Measurements from ENCODE around the genes LENG8, LILRB4 and KIR2DL1.

DNA sequence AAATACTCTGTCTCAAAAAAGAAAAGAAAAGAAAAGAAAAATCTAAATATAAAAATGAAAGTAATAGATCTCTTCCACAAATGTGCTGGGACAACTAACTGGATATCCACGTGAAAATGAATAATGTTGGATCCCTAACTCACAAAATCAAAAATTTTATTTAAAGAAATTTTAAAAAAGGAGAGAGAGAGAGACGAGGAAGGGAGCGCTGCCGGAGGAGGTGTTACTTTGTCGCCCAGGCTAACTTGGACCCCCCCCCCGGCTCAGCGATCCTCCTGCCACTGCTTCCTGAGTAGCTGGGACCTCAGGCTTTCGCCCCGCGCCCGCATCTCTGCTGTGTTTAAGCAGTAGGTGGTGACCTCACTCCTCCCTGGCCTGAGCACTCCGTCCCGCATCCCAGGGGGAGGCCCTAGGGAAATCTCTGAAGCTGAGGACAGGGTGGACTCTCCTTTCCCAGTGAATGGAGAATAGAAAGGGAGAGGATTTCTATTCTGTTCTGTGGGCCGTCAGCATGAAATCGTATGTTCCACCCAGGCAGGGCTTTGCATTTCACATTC, 547 bp upstream of the ZNF845 start:
- PRO-cap, result unidirectional peak, minus-strand start at position 333 of the sequence

DNA sequence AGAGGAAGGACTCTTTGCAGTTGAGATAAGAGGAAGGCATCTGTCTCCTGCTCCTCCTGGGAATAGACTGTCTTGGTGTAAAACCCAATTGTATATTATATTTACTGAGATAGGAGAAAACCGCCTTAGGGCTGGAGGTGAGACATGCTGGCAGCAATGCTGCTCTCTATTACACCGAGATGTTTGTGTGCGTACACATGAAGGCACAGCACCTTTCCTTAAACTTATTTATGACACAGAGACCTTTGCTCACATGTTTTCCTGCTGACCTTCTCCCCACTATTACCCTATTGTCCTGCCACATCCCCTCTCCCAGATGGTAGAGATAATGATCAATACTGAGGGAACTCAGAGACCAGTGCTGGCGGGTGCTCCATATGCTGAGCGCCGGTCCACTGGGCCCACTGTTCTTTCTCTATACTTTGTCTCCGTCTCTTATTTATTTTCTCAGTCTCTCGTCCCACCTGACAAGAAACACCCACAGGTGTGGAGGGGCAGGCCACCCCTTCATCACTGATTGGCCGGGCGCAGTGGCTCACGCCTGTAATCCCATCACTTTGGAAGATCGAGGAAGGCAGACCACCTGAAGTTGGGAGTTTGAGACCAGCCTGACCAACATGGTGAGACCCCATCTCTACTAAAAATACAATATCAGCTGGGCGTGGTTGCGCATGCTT, 30.7 kb downstream of the ZNF813 start:
- PRO-cap, result no peak

DNA sequence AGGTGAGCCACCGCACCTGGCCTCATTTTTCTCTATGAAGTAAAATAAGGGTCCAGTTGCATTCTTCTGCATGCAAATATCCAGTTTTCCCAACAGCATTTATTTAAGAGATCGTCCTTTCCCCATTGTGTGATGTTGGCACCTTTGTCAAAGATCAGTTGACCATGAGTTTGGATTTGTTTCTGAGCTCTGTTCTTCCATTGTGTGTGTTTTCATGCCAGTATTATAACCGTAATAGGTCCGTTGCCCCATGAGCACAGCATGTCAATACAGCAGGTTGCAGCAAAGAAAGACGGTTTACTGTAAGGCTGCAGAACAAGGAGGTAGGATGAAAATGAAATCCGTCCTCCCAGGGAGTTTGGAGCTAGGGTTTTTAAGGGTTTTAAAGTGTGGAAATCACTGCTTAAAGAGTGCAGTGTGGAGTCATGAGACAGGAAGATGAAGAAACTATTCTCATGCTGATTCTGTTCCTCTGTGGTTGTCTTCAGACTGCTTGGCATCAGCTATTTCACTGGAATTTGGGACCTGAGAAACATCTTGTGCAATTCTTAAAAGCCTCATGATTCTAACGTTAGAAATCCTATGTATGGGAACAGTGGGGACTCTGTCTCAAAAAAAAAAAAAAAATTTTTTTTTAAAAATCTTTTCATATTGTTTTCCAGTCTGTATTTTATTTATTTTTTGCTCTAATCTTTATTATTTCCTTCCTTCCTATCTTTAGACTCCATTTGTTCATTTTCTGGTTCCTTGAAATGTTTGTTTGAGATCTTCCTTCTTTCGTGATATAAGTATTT, 11.3 kb downstream of the ZNF331 start:
- PRO-cap, result no peak

DNA sequence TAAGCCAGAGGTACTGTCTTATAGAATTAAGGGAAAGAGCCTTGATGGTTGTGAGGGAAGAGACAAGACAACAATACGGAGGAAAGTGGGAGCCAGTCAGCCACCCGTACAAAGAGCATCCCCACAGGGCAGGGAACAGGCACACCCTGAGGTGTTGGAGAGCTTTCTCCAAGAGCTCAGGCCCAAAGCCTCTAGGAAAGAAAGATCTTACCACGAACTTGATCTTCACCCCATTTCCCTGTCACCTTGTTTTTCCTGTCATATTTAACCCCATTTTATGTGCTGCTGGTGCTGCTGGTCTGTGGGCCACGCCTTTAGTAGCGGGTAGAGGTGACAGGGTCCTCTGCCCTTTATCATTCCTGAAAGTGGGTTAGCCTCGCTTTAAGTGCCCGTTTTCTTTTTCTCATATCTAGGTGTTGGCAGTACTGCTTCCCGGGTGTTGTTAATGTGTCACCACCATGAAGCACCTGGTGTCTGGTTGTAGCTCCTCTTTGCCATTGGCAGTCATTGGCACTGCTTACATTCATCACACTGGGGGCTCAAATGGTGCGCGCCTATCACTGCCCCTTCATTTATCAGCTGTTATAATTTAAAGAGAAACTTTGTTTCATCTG, 36.4 kb downstream of the ZNF331 start:
- PRO-cap, result no peak

DNA sequence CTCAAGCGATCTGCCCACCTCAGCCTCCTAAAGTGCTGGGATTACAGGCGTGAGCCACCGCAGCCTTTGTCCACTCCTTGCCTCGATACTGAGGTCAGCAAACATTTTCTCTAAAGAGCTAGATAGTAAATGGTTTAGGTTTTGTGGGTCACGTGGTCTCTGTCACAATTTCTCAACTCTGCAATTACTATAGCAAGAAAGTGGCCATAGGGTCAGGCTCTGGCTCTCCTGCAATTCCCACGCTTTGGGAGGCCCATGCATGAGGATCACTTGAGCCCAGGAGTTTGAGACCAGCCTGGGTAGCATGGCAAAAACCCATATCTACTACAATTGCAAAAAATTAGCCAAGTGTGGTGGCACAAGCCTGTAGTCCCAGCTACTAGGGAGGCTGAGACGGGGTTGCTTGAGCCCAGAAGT, 42.7 kb downstream of the NLRP12 start:
- PRO-cap, result no peak

DNA sequence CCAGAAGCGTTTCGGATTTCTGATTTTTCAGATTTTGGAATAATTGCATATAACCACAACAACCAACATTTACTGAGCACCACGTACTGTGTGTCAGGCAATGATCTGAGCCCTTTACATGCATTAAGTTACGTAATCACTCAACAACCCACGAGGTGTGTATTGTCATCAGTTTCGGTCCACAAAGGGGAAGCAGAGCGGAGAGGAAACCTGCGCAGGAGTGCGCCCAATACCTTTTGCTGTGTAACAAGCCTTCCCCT, 20.7 kb upstream of the NLRP12 start:
- PRO-cap, result no peak

GRCh38 chr19:54102964-54103690, 472 bp downstream of the NDUFA3 start:
- PRO-cap, result no peak

DNA sequence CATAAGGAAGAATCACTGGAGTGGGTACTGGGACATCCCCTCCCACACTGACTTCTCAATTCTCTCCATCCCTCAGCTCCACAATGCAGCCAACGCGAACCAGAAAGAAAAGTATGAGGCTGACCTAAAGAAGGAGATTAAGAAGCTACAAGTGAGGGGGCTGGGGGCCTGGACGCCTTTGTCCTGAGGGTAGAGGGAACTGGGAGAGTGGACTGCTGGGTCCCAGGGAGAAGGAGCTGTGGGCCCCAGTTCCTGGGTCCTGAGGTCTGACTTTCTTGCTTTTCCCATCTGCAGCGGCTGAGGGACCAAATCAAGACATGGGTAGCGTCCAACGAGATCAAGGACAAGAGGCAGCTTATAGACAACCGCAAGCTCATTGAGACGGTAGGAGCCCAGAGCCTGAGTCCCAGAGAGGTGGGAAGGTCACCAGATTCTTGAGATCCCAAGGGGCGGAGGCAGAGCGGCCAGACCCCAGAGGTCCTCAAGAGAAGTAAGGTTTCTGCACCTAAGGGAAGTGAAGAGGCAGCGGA, 5.9 kb downstream of the CNOT3 start:
- PRO-cap, result no peak

DNA sequence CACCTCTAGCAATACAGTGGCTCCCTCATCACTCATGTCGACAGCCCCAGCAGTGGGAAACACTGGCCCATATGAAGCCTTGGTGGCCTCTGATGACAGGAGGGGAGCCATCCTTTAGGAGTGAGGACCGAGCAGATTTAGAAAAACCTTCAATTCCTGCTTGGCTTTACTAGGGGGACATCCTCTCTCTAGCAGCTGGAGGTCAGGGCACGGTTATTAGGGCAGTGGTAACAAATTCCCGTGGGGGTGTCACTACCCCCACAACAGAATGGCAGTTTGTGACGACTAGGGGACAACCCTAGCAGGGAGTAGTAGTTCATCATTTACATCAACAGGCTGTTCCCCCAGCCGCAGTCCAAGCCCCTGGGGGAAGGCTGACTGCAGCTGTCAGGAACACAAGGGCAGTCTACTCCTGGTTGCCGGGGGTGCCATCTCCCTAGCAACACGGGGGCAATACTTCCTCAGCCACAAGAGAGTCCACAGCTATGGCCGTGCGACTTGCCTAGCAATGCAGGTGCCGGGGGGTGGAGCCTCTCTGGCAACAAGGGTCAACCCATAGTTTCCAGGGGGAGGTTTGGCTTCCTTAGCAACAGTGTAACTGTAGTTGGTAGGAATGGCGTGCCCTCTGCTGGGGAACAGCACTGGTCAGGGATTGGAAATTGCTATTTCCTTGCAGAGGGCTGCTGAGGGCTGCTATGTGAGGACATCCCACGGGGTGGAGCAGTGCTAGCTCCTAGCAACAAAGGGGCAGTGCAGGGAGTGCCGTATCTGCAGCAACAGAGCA, 6.7 kb upstream of the TMC4 start:
- PRO-cap, result no peak

DNA sequence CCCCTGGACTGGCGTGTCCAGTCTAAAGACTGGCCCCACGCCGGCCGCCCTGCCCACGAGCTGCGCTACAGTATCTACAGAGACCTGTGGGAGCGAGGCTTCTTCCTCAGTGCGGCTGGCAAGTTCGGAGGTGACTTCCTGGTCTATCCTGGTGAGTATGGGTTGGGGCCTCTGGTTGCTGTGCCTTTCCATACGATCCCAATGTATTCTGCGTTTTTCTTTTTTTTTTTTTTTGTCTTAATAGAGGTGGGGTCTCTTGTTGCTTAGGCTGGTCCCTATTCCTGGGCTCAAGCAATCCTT, 1.1 kb downstream of the TSEN34 start:
- PRO-cap, result no peak

- PRO-cap, result bidirectional peak, plus-strand start at chr19:54211156, minus-strand start at chr19:54210857
Measured at GRCh38 chr19:54210747-54211223, 10.1 kb downstream of the RPS9 start.

DNA sequence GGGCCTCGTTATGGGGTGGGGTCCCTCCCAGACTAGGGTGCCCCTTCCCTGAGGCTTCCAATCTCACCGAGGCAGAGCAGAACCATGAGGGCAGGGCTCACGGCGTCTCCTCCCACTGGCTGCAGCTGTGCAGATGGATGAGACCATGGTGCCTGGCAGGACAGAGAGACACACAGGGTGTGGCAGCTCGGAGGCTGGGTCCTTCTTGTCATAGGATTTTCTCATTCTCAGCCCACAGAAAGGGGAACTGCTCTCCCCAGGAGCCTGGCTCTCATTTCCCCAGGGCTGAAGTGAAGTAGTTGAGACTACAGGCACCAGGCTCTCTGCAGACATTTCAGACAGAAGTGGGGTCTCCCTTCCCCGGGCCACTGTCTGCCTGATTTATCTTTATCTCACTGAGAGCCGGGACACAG, 490 bp downstream of the LILRA5 start:
- PRO-cap, result no peak

- PRO-cap, result no peak
Measured at GRCh38 chr19:54443086-54443652, 5.8 kb upstream of the LENG8 start.

- PRO-cap, result bidirectional peak, plus-strand start at chr19:54449209, minus-strand start at chr19:54449059
Measured at GRCh38 chr19:54449149-54449353, at the start of gene LENG8. LENG8 (plus strand) TSS chr19:54449199.

- PRO-cap, result no peak
Measured at GRCh38 chr19:54561664-54562358, 11.8 kb upstream of the LILRA2 start.

GRCh38 chr19:54662511-54663165, at the start of gene LILRB4:
LILRB4 (plus strand) TSS chr19:54662985.
- PRO-cap, result bidirectional peak, plus-strand start at chr19:54662985, minus-strand start at chr19:54662849

DNA sequence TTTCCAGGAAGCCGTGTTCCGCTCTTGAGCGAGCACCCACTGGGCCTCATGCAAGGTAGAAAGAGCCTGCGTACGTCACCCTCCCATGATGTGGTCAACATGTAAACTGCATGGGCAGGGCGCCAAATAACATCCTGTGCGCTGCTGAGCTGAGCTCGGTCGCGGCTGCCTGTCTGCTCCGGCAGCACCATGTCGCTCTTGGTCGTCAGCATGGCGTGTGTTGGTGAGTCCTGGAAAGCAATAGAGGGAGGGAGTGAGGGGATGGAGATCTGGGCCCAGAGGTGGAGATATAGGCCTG, at the start of gene KIR2DL1:
Gene KIR2DL1, plus strand, starts transcription at position 132 of the 298 bp plus-strand sequence.
- PRO-cap, result no peak

DNA sequence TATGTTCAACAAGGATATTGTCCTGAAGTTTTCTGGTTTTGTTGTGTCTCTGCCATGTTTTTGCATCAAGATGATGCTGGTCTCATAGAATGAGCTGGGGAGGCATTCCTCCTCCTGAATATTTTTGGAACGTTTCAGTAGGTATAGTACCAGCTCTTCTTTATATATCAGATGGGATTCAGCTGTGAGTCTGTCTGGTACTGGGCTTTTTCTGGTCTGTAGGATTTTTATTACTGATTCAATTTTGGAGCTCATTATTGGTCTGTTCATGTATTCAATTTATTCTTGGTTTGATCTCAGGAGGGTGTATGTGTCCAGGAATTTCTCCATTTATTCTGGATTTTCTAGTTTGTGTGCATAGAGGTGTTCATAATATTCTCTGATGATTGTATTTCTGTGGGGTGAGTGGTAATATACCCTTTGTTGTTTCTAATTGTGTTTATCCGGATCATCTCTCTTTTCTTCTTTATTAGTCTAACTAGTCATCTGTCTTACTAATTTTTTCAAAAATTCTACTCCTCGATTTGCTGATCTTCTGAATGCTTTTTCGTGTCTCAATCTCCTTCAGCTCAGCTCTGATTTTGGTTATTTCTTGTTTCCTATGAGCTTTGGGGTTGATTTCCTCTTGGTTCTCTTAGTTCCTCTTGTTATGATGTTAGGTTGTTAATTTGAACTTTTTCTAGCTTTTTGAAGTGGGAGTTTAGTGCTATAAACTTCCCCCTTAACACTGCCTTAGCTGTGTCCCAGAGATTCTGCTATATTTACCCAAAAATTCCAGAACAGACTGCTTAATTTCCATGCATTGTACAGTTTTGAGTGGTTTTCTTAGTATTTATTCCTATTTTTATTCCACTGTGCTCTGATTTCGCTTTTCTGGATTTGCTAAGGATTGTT, 3.2 kb downstream of the FCAR start:
- PRO-cap, result no peak

GRCh38 chr19:54969934-54970415, 3.8 kb downstream of the NLRP2 start:
- PRO-cap, result no peak

GRCh38 chr19:55011577-55012262, 26.3 kb downstream of the GP6 start:
- PRO-cap, result no peak